ENCODE data around the gene YARS1.

DNA sequence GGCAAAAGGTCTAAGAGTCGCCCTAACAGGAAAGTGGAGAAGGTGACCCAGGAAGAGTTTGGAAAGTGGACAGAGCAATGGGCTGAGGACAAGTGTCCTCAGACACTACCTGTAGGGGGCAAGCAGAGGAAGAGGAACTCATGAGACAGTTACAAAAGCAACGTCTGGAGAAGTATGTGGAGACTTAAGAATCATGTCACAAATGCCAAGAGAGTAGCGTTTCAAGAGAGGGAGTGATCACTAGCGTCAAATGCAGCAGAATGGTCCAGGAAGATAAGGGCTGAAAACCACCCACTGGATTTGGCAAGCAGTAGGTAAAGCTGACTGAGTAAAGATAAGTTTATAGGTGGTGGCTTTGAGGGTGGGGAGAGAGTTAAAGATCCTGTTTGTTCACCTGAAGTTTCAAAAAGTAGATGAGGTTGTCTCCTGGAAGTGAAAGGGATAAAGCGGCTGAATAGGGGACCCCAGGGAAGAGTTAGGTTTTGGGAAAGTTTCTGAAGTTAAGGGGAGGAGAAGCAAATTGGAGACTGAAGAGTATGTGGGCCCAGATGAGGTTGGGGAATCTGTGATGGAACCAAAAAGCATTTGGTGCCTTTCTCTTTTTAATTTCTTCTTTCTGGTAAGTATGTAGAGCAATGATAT, 3.2 kb downstream of the BSDC1 start:
- RRBS = no CpG with 5 or more reads among the region's 5 CpGs

- RRBS = no CpG with 5 or more reads among the region's 10 CpGs
Measured at GRCh38 chr1:32657394-32657984, 6.5 kb downstream of the RBBP4 start.

- RRBS = 7% methylated on average over 5 of the region's 16 CpGs
Measured at GRCh38 chr1:32694823-32695505, 7.6 kb downstream of the SYNC start.

DNA sequence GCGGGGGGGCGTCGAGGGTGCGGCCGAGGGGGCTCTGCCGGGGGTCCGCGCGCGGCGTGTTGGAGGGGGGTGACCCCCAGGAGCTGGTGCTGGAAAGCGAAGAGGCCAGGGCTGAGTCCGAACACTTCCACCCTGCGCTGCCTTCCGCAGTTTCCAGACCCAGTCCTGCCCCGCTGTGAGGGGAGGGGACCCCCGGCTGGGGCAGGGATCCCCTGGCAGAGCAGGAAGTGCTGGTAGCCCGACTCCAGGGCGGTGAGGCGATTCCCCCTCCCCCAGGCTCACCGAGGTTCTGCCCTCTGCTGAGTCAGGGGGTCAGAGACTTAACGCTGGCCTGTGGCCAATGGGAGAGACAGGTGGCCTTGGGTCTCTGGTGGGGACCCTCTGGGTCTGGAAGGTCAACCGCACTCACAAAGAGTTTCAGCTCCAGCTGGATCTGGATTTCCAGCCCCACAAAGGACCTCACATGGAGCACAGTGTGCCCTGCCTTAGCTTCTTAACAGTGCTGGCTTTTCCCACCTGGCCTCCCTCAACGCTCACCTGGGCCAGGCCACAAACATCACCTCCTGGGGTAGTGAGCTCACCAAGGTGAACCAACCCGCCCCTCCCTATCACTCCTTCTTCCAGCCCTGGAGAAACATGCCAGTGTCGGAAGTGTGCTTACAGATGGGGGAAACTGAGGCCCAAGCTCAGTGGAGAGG, 736 bp downstream of the KIAA1522 start:
- RRBS = 2% methylated on average over 5 of the region's 26 CpGs

DNA sequence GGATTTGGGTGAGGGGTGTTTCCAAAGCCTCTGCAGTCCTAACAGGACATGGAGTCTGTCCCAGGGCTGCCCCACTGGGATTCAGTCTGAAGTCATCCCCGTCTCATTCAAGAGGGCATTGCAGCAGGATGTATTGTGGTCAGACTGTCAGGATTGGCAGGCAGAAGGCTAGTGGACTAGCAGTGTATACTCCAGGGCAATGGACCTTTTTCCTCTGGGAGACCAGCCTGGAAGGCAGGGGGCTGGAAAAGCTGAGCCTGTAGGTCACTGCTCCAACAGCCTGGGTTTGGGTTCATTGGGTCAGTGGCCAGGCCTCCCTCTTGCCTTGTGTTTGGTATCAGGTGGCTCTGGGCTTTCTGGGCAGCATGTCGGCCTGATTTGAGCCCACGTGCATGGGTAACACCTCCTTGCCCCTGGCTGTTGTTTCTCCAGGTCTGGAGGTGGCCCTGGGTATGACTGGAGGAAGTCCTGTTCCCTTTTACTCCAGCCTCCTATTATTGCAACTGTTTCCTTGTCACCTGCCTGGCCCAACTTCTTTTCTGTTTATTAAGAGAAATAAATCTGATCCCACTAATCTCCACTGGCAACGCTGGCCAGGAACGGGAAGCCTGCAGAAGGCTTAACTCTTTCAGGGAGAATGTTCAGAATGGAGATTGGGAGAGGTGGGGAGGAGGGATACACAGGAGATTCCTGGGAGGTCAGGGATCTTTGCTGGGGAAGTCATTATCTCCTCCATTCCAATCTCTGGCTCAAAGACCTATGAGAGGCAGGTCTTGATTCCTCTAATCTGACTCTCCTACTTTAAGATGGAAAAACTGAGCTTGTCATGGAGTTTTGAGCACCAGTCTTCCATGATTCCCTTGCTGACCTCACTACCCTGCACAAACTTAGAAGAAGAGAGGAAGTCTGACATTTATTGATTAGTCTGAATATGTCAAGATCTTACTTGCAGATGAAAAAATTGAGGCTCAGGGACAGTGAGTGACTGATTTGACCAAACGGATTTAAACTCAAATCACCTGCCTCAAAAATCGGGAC, 2.2 kb downstream of the KIAA1522 start:
- RRBS = no CpG with 5 or more reads among the region's 7 CpGs

GRCh38 chr1:32760053-32760674, 18.5 kb downstream of the KIAA1522 start:
- RRBS = no CpG with 5 or more reads among the region's 15 CpGs

DNA sequence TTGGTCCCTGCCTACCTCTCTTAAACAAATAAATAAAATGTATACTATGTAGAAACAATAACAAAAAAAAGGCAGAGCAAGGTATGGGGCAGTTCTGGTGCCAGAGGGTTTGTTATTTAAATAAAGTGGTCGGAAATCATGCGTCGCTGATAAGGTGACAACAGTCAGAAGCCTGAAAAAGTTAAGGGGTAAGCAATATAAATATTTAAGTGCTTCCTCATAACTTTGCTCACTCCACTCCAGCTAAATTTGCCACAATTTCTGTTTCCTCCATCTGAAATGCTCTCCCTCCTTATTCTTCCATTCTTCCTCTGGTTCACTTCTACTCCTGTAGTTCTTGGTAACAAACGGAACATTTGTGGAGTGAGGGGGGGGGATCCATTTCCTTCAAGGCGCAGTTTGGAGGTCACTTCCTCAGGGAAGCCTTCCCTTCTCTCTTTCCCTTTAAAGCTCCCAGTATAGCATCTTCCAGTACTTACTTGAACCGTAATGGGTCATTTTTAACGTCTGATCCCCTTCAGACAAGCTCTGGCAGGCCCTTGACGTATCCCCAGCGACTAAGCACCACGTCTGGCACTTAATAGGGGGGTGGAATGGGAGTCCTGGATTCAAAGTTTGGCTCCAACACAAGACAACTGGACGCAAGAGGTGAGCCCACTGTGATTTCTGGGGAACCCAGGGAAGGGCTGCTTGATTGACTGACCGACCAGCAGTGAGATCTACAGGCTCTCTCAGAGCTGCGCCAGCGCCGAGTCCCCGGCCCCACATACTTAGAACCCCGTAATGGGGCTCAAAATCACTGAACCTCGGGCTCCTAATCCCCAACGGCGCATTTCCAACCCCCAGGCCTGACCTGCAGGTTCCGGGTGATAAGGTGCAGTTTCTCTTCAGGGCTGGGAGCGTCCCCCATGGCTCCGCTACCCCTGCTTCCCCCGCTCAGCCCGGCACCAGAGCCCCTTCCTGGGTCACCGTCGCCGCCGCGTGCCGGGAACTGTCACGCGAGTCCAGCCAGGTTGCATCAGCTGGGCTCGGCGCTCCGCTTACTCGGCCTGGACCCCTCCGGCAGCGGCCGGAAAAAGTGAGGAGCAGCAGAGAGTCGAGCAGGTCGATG, at the start of gene YARS1:
Gene YARS1, minus strand, starts transcription at position 1,024 of the 1,111 bp plus-strand sequence.
- RRBS = 1% methylated on average over 19 of the region's 42 CpGs

- RRBS = no CpG with 5 or more reads among the region's 12 CpGs
Measured at GRCh38 chr1:32897680-32898527, 3.3 kb downstream of the TMEM54 start.

- RRBS = no CpG with 5 or more reads among the region's 4 CpGs
Measured at GRCh38 chr1:32907398-32907939, 6.3 kb upstream of the TMEM54 start.

DNA sequence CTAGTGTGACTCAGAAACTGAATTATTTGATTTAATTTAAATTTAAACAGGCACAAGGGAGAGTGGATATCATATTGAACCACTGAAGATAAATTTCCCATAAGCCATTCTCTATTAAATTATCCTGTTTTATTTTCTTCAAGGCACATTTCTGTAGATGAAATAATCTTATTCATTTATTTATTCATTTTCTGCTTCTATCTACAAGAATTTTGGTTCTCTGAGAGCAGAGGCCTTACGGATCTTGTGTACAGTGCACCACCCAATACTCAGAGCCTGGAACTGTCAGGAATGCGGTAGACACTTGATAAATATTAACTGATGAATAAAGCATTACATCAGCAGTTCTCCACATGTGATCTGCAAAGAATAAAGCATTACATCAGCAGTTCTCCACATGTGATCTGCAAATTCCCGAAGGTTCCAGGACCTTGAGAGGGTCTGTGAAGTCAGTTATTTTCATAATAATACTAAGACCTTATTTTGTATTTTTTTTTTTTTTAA, 11.5 kb upstream of the TMEM54 start:
- RRBS = no CpG with 5 or more reads among the region's 3 CpGs

- RRBS = no CpG with 5 or more reads among the region's 2 CpGs
Measured at GRCh38 chr1:32946410-32946811, 18.2 kb downstream of the RNF19B start.

DNA sequence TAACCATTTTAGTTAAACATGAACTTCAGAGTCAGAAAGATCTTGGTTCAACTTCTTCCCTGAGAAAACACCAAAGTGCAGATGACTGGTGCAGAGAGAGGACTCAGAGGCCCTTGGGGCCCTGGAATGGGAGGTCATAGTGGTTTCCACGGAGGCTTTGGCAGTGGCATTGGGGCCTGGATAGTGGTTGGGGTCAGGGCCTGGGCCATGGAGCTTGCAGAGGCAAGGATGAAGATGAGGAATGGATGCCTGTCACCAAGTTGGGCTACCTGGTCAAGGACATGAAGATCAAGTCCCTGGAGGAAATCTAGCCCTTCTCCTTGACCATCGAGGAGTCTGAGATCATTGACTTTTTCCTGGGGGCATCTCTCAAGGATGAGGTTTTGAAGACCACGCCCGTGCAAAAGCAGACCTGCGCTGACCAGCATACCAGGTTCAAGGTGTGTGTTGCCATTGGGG, 22.3 kb upstream of the RNF19B start:
- RRBS = no CpG with 5 or more reads among the region's 5 CpGs

DNA sequence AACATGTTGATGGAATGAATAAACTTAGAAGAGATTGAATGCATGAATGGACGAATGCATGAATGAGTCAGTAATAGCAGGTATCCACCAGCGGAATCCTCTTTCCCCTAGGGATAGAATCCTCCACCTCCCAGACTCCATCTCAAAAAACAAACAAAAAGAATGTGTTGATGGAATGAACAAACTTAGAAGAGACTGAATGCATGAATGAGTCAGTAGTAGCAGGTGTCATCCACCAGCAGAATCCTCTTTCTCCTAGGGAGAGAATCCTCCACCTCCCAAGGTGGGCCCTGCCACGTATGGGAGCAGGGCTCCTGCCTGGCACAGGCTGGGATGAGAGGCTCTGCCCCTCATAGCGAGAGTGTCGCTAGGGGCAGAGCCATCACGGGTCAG, 26.8 kb upstream of the RNF19B start:
- RRBS = no CpG with 5 or more reads among the region's 6 CpGs

GRCh38 chr1:32997094-32998424, 33.0 kb upstream of the RNF19B start:
- RRBS = no CpG with 5 or more reads among the region's 8 CpGs

DNA sequence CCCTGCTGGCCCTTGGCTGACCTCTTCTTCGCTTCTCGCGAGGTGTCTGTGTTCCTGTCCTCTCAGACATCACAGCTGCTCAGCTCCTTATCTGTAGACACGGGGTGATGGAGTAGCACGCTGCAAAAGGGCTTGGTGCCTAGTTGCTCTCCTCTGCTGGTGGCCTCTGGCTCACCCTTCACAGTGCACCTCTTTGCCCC, 18.6 kb upstream of the AK2 start:
- RRBS = no CpG with 5 or more reads among the region's 5 CpGs

DNA sequence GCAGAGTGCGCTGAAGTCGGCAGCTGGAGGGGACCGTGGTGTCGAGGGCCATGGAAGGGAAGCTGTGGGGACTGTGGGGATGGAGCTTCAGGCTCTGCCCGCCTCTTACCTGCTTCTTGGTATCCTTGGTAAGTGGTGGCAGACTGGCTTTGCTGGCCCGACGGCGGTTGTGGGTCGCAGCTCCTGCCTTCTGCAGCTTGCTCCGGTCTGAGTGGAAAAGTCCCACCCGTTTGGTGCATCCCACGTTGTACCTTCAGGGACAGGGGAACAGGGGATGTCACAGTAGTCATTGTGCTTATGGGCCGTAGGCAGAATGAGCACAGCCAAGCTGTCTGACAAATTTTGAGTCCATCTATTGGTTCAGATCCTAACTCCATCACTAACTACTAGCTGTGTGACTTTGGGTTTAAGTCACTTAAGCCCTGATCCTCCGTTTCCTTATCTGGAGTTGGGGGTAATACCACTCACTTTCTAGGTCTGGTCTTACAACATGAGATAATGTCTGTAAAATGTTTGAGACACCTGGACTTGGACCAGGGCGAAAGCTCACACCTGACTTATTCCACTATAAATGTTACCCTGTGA, 9.2 kb upstream of the A3GALT2 start:
- RRBS = no CpG with 5 or more reads among the region's 15 CpGs

- RRBS = no CpG with 5 or more reads among the region's 11 CpGs
Measured at GRCh38 chr1:33330941-33331575, 10.2 kb upstream of the A3GALT2 start.

DNA sequence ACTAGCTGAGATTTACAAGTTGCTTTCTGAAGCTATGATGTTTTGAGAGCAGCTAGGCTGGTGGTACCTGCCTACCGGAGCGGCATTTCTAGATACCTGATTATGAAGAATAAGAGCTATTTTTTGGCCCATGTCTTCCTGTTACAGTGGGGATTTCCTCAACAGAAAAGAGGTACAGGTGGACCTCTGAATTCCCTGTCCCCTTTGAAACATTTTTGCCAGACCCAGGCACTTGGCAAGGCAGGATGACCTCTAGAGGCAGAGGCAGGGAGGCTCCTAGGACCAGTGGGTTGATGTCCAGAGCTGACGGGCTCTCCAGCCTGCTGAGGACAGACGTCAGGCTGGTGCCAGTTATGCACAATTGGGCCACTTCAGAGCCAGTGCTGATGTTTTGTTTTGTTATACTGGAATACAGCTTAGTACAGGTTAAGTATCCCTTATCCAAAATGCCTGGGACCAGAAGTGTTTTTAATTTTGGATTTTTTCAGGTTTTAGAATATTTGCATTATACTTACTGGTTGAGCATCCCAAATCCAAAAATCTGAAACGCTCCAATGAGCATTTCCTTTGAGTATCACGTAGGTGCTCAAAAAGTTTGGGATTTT, 18.5 kb upstream of the A3GALT2 start:
- RRBS = no CpG with 5 or more reads among the region's 6 CpGs

DNA sequence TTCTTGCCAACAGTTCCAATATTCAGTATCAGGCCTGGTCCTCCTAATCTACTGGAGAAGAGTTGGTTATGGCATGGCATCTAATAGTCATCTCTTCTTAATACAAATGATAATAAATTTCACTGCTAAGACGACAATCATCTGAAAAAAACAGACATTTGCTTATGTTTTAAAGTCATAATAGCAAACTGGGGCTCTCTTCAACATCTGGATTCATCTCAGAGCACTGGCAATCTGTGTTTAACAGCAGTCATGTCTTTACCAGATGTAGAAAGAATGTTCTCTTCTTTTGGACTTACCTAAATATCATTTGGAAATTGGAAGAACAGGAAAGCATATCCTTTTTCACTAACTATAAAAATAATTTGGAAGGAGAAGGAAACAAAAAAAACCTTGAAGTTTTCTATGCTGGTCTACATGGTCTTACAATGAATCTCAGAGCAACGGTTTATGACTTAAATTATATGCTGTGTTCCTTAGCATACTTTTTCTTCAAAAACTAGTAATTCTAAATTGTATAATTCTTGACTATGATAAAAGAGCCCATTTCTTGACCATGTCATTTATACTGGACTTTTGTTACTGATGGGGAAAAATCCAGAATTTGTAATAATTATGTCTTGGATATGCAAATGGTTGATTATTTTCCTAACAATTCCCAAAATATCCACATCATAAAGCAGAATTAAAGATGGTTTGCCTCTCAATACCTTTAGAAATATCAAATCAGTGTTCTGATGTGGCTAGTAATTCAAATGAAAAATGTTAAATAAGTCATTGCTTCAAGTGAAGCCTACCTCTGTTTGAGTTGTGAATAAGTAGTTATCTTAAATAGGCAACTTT, 24.4 kb upstream of the A3GALT2 start:
- RRBS = no CpG with 5 or more reads among the region's 2 CpGs